Hair follicle dermal papilla cell (primary cell): ENCODE measurements around a stretch of chr3.

GRCh38 chr3:195942718-195943244, 34.4 kb upstream of the TNK2 start:
- CAGE, long polyA plus RNA, result no peak

GRCh38 chr3:195962374-195962640, 54.0 kb upstream of the TNK2 start:
- CAGE, long polyA plus RNA, result no peak

- CAGE, long polyA plus RNA, result no peak
Observed at GRCh38 chr3:196063056-196063687, 18.7 kb downstream of the TFRC start.

GRCh38 chr3:196079402-196080400, 2.2 kb downstream of the TFRC start:
- CAGE, long polyA plus RNA, result no peak

GRCh38 chr3:196082711-196083116, 824 bp upstream of the TFRC start:
- CAGE, long polyA plus RNA, result no peak

DNA sequence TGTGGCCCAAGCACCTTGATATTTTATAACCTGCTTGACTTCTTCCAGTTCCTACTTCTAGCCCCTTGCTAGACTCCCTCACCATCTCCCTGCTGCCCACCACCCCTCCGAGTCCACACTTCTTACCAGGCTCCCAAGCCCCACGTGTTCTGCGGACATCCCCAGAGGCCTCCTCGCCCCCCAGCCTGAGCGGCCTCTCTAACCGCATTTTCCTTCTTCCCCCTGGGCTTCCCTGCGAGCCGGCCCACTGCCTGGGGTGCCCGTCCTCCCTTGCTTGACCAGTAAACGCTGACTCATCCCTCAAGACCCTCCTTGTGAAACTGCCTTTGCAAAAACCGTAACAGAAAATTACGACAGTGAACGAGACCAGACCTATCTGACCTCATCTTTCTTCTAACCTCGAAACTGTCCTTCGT, 41.1 kb upstream of the TFRC start:
- CAGE, long polyA plus RNA, result no peak

DNA sequence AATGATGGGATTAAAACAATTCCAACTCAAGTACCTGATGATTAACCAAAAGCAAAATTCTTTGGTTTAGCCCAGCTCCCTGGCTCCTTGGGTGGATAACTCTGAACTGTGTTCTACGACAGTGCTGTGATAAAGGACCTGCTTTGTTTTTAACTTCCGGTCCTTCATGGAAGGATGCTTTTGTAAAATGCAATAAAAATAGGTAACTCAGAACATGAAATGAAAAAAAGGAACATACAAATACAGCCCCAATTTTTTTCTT, 4.7 kb upstream of the PCYT1A start:
- CAGE, long polyA plus RNA, result no peak

DNA sequence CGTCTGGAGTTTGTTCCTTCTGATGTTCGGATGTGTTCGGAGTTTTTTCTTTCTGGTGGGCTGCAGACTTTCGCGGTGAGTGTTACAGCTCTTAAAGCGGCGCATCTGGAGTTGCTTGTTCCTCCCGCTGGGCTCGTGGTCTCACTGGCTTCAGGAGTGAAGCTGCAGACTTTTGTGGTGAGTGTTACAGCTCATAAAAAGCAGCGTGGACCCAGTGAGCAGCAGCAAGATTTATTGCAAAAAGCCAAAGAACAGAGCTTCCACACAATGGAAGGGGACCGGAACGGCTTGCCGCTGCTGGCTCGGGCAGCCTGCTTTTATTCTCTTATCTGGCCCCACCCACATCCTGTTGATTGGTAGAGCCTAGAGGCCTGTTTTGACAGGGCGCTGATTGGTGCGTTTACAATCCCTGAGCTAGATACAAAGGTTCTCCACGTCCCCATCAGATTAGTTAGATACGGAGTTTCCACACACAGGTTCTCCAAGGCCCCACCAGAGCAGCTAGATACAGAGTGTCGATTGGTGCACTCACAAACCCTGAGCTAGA, 29.9 kb downstream of the FBXO45 start:
- CAGE, long polyA plus RNA, result no peak

- CAGE, long polyA plus RNA, result no peak
Observed at GRCh38 chr3:196620026-196620752, 19.3 kb upstream of the NRROS start.

DNA sequence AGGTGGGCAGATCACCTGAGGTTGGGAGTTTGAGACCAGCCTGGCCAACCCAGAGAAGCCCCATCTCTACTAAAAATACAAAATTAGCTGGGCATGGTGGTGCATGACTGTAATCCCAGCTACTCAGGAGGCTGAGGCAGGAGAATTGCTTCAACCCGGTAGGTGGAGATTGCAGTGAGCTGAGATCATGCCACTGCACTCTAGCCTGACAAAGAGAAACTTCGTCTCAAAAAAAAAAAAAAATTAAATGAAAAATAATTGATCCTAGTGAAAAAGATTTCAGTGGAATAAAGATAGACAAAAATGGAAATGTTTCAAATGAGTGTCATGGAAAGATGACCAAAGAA, 15.8 kb upstream of the NRROS start:
- CAGE, long polyA plus RNA, result no peak

- CAGE, long polyA plus RNA, result no peak
Observed at GRCh38 chr3:196631907-196632932, 7.3 kb upstream of the NRROS start.

- CAGE, long polyA plus RNA, result no peak
Observed at GRCh38 chr3:196662987-196663520, 23.6 kb downstream of the NRROS start.

- CAGE, long polyA plus RNA, result no peak
Observed at GRCh38 chr3:196688198-196688848, 23.7 kb downstream of the CEP19 start.

DNA sequence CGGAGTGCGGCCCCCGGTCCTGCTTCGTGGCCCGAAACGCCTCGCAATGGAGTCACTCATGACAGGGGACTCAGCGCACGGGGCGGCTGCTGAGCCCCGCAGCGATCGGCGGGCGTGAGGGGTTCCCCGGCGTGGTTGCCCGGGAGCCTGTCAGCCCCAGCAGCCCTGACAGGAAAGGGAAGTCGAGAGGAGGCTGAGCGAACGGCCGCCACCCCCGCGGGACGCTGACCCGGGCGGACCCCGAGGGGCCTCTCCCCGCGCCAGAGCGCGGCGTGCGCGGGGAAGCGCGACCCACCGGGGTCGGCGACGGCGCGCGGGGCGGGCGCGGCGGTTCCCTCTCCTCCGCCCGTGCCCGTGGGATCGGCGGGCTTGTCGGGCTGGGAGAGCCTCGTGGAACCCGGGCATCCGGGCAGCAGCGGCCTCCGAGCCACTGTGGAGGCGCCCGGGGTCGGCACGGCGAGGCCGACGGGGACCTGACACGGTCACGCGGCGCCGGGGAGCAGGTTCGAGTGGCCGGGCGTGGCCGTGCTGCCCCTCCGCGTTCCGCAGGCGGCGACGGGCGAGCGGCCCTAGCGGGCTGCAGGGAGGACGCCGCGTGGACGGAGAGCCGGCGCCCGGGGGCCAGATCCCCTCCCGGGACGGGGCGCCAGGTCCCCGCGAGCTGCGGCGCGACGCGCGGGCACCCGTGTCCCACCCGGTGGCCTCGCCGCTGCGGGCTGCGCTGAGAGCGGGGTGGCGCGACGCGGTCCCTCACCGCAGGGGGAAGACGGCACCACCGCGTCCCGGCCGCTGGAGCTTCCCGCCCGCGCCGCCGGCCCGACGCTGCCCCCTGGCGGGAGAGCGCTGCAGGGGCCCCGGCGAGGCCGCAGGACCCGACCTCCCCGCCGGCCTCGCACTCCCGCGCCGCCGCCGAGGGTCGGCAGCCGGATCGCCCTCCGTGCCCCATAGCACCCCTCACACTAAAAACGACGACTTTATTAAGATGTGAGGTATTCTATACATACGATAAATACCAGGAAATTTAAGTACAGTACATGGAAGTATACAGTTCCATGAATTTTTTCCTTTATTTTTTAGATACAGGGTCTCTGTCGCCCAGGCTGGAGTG, 945 bp upstream of the PIGZ start:
- CAGE, long polyA plus RNA, result no peak

DNA sequence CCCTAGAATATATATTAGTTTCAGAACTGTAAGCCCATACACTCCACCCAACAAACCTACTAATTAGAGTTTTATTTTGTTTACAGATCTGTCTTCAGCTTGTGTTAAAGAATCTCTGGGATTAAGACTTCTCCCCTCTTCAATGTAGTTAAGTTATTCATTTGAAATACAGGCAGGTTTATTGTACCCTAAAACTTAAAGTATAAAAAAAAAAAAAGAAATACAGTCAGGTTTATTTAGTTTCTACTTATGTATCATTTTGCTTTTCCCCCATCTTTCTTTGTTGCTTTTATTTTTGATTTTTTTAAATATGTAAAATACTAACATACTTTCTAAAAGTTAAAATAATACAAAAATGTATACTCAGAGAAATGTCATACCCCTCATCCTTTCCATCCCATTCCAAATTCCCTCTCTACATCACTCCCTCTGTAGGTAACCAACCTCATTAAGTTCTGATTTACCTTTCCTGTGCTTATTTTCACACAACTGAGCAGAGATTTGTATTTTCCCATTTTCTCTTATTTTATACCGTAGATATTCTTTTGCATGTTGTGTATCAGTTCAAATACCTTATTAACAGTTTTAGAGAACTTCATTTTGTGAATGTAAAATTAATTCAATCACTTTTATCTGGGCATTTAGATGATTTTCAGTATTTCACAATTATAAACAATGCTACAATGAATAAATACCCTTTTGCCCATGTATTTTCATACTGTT, 33.5 kb upstream of the MELTF start:
- CAGE, long polyA plus RNA, result no peak

DNA sequence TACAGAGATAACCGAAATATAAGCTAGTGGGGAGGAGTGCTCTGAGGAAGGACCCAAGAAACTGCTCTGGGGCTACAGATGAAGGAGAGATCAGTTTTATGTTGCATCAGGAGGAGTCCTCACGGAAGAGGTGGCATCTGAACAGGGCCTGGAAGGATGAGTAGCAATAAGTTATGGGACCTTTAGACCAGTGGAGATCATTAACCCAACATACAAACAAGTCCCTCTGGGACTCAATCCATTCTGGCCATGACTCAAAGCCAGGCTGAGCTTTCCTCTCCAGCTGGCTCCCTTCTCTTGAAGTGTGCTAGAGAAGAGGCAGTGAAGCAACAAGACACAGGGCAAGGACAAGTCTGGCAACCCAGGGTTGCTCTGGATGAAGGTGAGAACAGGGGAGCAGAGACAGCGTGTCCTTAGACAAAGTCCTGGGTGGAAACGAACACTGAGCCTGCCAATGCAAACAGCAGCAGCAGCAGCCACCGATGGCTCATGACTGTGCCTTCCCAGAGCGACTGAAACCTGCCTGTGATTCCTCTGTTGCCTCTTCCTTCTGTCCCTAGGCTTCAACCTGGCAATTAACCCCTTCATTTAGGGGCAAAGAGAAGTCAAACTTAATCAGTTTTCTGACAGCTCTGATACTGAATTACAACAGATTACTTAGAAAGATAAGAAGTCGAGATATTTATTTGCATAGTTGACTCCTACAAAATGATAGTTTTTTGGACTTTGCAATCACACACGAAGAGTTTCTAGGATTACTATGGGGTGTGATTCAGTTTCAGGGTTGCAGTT, 86.8 kb downstream of the BDH1 start:
- CAGE, long polyA plus RNA, result no peak

DNA sequence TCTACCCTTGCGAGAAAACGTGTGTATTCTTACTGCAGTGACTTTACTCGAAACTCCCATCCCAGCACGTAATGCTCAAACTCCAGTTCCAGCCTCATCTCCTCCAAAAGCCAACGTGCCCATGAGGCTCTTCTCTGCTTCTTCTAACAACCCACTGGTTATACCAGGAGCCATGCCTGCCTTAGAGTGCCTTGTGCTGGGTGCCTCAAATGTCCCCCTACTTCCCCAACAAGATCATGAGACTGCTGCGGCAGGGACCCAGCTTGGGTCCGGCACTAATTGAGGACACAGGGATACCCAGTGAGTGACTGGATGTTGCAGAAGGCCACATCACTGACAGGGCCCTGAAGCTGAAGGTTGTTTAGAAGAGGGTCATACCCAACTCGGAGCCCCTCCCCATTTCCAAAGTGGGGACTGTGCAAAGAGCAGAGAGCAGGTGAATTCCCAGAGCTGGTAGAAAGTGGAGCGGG, 71.5 kb downstream of the BDH1 start:
- CAGE, long polyA plus RNA, result no peak

DNA sequence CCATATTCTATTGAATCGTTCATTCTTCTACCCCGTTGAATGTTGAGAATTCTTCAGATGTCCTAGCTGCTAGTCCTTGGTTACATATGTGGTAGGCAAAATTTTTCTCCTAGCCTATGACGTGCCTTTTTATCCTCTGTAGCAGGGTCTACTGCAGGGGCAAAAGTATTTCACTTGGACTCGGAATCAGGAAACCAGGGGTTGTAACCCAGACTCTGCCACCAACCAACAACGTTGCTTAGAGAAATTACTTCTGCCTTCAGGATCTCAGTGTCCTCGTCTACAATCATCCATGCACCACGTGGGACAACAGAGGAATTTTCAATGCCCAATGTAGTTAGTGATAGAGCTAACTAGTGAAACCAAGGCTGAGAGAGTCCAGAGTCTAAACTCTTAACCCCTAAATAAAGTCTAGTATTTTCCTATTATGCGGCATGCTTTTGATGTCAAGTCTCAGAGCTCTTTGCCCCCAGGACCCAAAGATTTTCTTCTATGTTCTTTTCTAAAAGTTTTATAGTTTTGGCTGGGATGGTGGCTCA, 20.5 kb downstream of the BDH1 start:
- CAGE, long polyA plus RNA, result no peak

DNA sequence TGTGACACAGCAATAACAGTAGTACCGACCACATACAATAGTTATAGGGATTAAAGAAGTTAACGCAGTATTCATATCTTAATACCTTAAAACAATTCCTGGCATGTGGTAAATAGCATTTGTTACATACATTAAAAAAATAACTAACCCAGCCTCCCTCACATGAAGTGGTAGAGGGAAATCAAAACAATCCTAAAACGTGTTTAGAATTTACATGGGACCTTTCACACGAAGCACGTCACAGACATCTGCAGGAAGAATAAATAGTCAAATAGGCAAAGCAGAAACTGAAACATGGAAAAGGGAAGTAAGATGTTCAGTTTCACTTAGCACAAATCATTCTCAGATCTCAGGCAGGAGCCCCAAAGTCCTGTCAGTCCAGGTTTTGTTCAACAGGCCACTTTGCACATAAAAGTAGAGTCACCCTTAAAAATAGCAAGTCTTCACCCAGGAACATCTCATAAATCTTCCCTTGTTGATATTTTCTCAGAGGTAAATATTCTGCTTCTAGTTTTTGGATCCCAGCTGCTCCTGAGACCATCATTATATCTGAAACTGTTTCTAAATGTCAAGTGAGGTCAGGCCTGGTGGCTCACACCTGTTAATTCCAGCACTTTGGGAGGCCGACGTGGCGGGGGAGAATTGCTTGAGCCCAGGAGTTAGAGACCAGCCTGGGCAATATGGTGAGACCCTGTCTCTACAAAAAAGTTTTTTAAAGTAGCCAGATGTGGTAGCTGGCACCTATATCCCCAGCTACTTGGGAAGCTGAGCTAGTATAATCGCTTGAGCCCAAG, 2.0 kb downstream of the RUBCN start:
- CAGE, long polyA plus RNA, result no peak

DNA sequence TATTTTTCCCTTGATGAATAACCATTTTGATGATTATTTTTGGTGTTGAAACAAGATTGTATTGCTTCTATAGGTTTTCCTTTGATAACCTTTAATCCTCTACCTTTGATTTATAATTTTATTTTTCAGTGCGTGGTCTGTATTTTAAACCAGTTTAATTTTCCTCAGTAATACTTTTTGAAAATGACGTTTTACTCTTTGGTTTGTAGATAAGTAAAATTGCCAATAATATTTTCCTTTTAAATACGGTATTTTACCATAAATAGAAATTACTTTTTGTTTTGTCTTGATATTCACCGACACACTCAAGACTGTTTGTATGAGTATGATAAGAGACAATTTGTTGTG, 47.4 kb downstream of the LRCH3 start:
- CAGE, long polyA plus RNA, result no peak